Skeletal muscle satellite cell (primary cell): Measurements from ENCODE around the genes DYNLL1, COQ5 and CABP1.

DNA sequence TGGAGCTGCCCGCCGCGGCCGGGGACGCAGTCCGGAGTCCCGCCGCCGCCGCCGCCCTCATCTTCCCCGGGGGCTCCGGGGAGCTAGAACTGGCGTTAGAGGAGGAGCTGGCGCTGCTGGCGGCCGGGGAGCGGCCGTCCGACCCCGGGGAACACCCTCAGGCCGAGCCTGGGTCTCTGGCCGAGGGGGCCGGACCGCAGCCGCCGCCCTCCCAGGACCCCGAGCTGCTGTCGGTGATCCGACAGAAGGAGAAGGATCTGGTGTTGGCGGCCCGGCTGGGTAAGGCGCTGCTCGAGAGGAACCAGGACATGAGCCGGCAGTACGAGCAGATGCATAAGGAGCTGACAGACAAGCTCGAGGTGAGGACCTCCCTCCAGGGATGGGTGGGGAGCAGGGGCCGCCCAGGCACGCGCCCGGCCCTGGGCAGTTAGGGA lies 920 bp downstream of the BICDL1 start:
- CAGE, long polyA plus RNA: no peak

GRCh38 chr12:120061690-120062248 lies 54.8 kb downstream of the RAB35 start:
- CAGE, long polyA plus RNA: no peak

GRCh38 chr12:120096308-120097391 lies 19.9 kb downstream of the RAB35 start:
- CAGE, long polyA plus RNA: no peak

DNA sequence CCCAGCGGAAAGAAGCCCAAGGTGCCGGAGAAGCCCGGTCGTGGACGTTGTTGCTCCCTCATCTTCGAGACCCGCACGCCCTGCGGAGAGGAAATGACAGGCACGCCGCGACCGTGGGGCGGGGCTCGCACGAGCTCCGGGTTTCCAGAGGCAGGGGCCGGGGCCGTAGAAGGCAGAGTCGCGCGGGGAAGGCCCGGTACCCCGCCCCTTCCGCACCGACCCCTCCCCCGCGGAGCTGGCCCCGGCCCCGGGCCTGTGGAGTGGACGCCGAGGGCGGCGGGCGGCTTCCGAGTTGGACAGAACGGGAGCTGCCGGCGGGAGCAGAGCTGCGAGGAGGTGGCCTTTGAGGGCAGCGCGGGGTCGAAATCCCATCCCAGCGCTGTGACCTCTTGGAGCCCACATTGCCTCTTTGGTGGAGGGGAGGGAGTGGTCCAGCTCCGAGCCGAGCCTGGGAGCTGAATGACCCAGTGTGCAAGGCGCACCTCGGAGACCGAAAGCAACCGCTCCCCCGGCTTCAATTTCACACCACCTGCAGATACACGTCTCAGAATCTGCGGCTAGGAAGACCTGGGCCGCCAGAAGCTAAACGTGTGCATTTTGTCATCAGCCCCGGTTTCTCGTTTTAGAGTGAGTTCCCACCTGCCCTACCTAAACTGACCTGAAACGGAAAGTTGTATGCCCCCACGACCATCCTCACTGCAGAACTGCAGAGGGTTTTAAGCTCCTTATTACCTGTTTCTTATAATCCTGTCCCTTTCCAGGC lies 670 bp upstream of the RAB35 start:
- CAGE, long polyA plus RNA: no peak

DNA sequence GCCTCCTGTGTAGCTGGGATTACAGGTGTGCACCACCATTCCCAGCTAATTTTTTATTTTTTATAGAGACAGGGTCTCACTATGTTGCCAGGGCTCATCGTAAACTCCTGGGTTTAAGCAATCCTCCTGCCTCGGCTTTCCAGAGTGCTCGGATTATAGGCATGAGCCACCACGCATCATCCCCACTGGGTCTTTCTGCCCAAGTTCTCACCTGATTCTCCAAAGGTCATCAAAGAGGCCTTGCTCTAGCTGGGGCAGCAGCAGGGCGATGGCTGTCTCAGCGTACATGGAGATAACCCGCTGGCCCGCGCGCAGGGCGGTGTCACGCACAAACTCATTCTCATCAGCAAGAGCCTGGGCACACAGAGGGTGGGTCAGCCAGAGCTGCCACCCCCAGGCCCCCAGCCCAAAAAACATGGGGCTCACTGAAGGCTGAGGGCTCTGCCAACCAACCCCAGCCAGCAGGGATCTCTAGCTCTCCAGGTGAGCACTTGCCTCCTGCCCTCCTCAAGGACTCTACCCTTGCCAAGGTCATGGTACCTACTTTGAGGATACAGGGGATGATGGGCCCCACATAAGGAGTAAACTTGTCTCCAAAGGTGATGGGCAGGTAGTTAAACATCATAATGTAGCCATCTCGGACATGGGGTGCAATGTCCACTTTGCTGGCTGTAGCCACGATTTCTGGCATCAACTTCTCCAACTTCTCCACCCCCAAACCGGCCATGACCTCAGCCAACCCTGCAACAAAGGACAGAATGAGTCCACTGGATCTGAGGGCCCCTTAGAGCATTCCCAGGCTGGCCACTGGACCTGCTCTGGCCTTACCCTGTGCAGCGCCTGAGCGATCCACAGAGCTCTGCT lies 27.8 kb upstream of the RAB35 start:
- CAGE, long polyA plus RNA: no peak

- CAGE, long polyA plus RNA: no peak
Measured at GRCh38 chr12:120216820-120217541, 16.1 kb upstream of the RPLP0 start.

GRCh38 chr12:120249179-120249526 lies 16.4 kb downstream of the PXN start:
- CAGE, long polyA plus RNA: no peak

DNA sequence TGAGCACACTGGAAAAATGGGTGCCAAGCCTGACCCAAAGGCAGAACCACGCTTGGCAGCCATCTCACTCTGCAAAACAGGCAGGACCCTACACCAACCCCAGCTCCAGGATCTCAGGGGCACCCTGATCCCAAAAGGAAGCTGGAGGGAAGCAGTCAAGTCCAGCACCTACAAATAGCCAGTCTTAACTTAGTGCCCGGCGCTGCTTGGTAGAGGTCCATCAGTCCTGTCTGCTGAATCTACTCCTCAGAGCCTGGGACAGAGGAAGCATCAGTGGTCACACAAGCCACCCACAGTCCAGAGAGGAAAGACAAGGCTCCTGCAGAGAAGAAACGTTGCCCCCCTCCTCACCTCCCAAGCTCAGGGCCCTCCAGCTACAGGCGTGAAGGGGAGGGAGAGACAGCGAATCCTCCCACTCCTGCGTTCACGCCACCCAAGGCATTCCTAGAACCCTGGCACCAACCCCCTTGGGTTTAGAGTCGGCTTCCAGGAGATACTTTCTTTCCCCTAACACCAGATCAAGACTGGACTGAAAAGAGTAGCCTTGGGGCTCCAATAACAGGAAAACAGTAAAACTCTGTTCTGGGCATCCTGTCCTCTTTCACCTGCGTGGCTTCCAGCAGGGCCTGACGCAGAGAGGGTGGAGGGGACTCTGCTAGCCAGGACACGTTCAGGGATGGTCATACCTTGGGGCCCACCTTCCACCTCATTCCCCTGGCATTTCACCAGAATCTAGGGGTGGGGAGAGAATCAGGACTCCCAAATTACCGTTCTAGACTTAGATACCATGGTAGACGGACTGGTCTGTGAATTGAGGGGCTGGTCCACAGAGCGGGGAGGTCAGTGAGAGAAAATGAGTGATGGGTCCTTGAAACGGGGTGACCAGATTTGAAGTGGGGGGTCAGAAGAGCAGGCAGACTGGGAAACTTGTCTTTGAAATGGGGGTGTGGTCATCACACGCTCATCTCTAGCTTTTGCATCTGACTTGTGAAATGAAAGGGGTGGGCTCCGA lies 1.2 kb downstream of the PXN start:
- CAGE, long polyA plus RNA: no peak

DNA sequence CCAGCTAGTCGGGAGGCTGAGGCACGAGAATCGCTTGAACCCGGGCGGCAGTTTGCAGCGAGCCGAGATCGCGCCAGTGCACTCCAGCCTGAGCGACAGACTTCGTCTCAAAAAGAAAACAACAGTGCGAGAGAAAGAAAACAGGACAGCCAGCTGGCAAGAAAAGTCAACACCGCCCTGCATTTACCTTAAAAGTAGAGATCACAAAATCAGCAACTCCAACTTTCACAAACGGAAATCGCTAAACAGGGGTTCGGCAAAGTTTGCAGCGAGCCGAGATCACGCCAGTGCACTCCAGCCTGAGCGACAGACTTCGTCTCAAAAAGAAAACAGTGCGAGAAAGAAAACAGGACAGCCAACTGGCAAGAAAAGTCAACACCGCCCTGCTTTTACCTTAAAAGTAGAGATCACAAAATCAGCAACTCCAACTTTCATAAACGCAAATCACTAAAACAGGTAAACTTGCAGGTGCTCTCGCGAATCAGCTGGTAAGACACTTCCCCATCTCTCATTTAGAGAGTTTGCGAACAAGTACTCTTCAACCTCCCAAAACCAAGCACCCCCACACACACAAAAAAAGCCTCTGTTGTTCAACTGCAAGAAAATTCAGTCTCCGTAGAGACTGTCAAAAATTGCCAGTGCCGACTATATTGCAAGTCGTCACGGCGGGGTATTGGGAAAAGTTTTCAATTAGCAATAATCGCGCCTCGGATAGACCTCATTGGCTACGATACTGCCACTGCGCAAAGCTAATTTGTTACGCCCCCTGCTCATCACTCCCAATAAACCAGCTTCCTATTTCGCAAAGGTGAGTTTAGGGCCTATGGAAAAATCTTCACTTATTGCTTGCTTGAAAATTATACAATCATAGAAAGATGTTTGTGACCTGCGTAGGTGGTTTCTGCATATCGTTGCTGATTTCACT lies 9.4 kb upstream of the SIRT4 start:
- CAGE, long polyA plus RNA: no peak

DNA sequence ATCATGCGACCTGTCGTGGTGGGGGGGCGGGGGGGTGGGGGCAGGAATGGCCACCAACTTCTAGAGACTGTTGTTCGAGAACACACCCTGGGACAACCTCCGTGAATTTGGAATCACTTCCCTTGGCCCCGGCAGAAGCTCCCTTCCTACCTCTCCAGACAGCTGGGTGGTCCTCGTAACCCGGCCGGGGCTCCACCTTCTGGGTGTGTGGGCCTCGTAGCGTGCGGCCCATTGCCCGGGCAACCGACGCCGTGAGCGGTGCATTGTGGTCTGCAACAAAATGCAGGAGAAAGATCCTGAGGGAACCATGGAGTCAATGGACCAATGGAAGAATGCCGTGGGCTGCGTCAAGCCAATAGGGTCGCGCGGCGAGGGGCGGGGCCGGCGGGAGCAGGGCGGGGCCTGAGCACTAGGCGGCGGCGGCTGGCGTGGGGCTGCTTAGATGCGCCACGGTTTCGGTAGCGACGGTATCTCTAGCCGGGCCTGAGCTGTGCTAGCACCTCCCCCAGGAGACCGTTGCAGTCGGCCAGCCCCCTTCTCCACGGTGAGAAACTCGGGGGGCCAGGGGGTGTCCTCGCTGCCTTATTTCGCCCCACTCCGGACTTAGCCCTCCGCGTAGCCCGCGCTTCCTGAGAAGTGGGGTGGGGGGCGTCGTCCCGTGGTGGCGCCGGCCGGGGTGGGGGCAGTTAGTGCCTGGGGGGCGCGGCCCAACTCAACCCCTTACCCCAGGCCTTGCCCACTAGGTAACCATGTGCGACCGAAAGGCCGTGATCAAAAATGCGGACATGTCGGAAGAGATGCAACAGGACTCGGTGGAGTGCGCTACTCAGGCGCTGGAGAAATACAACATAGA lies at the start of gene DYNLL1:
Gene DYNLL1, plus strand, starts transcription at position 441 of the 853 bp plus-strand sequence.
- CAGE, long polyA plus RNA: start-site peak on the plus strand centred at position 425 of the sequence, 41 bp wide, 440 and 197 reads in 2 replicates

GRCh38 chr12:120528780-120529634 lies at the start of gene COQ5:
Gene COQ5, minus strand, starts transcription at chr12:120529158.
- CAGE, long polyA plus RNA: no peak

DNA sequence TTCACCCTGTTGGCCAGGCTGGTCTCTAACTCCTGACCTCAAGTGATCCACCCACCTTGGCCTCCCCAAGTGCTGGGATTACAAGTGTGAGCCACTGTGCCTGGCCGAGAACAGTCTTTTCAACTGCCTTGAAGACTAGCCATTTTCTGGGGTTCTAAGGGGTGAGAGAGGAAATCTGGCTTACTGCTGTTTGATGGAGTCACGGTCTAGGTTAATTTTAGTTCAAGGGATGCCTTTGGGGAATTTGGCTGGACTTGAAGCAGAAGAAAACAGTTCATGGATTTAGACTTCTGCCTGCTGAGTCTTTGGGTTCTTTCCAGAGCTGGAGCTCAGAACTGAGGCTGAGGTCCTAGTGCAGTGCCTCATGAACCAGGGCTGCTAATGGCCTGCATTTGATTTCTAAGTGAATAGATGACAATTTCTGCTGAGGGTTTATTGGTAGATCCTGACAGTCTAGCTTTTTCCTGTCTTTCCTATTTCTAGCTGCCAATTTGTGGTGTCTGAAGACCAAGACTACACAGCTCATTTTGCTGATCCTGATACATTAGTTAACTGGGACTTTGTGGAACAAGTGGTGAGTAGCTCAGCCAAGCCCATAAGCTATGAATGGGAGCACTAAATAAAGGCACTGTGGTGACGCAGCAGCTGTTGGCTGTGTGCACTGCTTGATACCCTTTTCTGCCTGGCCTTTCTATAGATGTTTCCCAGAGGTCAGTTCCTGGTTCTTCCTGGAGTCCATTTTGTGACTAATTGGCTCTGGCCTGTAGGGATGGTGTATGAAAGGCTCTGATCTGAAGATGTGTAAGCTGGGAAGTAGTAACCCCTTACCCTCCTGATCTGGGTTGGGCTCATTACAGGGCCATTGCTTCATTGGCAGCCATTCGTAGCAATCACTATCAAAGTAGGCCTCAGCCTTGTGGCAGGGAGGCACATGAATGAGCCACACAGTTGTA lies 20.4 kb downstream of the RNF10 start:
- CAGE, long polyA plus RNA: no peak

DNA sequence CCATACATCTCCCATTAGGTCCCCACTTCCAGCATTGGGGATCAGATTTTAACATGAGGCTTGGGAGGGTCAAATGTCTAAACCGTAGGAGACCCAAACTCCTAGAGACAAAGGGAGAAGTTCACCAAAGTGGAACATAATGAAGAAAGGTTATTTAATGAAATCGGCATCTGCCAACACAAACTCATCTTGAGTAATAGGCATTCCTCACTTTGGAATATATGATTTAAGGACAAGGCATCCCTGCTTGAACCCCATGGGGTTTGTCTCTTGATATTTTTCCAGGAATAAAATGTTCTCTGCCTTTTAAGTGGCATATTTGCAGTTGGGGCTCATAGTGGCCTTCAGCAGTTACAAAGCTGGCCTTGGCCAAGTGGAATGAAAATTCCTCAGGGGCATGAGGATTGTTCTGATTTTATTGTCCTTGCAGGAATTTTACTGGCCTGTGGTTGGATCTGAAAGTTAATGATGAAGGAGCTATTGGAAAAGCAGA lies 7.1 kb downstream of the POP5 start:
- CAGE, long polyA plus RNA: no peak

- CAGE, long polyA plus RNA: no peak
Measured at GRCh38 chr12:120630136-120630613, 10.3 kb upstream of the CABP1 start.

DNA sequence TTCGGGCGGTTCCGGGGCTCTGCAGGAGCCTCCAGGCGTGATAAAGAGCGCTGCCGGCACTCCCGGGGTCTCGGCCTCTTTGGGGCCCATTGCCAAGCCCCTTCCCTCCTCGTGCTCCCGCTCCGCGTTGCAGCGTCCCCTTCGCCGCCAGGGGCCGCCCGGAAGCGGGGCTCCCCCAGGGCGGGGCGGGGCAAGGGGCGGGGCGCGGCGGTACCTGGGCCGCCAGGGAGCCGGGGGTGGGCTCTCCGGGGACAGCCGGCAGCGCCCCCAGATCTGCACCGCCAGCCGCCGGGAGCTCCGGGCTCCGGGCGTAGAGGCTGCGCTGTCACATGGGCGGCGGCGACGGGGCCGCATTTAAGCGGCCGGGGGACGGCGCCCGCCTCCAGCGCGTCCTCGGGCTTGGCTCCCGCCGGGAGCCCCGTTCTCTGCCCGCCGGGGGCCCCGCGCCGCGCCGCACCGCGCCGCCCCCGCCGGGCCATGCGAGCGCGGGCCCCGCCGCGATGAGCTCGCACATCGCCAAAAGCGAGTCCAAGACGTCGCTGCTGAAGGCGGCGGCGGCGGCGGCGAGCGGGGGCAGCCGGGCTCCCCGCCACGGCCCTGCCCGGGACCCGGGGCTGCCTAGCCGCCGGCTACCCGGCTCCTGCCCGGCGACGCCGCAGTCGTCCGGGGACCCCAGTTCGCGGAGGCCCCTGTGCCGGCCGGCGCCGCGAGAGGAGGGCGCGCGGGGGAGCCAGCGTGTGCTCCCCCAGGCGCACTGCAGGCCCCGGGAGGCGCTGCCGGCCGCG lies at the start of gene CABP1:
Gene CABP1, plus strand, starts transcription at position 270 of the 785 bp plus-strand sequence.
- CAGE, long polyA plus RNA: no peak

DNA sequence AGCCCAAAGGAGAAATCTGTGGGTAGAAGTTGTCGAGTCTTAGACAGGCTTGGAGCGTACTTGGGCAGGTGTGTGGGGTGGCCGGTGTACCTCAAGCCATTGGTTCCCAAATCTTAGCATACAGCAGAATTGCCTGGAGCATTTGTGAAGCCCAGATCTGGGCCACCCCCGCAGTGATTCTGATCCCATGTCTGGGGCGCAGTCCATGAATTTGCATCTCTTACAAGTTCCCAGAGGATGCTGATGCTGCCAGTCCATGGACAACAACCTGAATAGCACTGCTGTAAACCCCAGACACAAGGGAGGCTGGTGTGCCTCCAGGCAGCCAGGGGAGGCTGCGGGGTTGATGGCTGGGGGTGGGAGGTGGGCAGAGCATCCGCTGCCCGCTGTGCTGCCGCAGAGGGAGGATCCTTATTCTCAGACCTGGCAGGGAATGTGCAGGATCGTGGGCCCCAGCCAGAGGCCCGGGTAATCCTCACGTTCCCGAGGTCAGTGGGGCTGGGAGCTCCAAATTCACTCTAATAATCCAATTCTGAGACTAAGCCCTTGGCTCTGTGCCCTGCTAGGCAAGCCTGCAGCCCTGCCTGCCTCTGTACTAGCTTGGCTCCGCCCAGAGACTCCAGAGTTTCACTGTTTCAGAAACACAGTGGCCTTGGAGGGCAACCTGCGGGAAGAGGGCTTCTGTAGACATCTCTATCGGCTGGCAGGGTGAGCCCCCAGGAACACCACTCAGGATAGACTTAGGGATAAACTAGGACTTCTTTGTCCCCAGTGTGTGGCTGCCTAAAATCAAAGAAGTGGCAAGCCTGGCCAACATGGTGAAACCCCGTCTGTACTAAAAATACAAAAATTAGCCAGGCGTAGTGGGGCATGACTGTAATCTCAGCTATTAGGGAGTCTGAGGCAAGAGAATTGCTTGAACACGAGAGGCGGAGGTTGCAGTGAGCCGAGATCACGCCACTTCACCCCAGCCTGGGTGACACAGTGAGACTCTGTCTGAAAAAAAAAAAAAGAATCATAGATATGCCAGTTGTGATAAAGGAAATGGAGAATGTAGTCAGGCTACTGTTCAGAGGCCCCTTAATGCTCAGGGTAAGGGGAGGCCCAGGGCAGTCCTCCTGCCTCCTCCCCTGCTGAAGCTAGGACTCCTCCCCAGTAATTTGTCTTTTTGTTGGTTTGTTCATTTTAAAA lies 17.8 kb upstream of the MLEC start:
- CAGE, long polyA plus RNA: no peak

GRCh38 chr12:120692218-120693203 lies 5.6 kb downstream of the MLEC start:
- CAGE, long polyA plus RNA: no peak

GRCh38 chr12:120693791-120694471 lies 7.0 kb downstream of the MLEC start:
- CAGE, long polyA plus RNA: no peak

GRCh38 chr12:120738574-120739060 lies 13.0 kb downstream of the ACADS start:
- CAGE, long polyA plus RNA: no peak

- CAGE, long polyA plus RNA: no peak
Measured at GRCh38 chr12:120764526-120765184, 39.0 kb downstream of the ACADS start.